ENCODE results near the gene GDF2.

- RRBS = no CpG with 5 or more reads among the region's 9 CpGs
These were observed 5.2 kb downstream of the ALOX5 start for GRCh38 chr10:45379150-45379758.

- RRBS = no CpG with 5 or more reads among the region's 4 CpGs
These were observed 74.7 kb downstream of the MARCHF8 start for GRCh38 chr10:45460445-45460831.

DNA sequence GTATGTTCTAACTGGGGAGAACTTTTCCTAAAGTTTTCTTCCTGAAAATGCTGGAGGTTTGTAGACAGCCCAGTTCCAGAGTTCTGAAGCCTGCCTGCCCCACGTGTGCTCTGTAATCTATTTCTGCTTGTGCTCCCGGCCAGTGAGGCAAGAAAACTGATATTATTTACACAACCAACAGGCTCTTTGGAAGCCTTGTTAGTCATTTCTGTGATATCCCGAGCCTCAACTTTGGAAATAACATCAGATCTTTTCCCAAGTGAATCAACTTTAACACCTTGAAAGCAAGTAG is 46.7 kb downstream of the ZFAND4 start:
- RRBS = no CpG with 5 or more reads among the region's 3 CpGs

- RRBS = no CpG with 5 or more reads among the region's 8 CpGs
These were observed 8.5 kb downstream of the NCOA4 start for GRCh38 chr10:46021878-46022394.

GRCh38 chr10:46052483-46052859 is 6.4 kb upstream of the MSMB start:
- RRBS = no CpG with 5 or more reads among the region's 4 CpGs

DNA sequence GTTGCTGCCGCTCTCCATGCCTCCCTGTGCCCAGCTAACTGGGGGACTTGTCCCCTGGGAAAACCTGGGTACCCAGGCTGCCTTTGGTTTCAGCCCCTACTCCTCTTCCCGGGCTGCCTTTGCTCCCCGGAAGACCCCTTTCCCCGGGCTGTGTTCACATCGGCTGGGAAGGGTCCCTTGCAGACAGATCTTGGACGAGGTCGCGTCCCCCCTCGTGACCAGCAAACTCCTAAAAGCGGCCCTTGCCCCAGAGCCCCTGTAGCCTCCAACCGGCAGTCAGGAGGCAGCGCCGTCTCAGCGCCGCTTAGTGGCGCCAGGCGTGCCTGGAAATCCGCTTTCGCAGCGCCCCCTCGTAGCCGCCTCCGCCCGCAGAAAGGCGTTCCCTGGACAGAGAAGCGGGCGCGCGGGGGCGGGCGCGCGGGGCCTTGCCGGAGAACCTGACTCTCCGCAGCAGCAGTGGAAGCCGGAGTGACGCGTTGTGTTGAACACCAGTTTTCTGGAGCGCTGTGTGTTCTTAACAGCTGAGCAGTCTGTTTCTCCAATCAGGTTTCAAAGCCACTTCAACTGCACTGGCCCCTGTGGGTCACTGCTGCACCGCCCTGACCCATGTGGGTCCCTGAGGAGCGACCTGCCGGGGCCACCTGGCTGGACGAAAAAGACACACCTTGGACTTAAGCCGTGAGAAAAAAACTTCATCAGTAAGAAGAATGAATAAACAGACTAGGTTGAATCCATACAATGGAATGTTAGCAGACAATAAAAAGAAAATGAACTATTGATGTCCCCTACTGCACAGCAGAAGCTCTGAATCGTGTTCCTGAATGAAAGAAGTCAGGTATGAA is 22.6 kb downstream of the ANXA8L1 start:
- RRBS = 5% methylated on average over 2 of the region's 45 CpGs

- RRBS = no CpG with 5 or more reads among the region's 5 CpGs
These were observed 92.8 kb upstream of the GDF10 start for GRCh38 chr10:47207215-47207630.

DNA sequence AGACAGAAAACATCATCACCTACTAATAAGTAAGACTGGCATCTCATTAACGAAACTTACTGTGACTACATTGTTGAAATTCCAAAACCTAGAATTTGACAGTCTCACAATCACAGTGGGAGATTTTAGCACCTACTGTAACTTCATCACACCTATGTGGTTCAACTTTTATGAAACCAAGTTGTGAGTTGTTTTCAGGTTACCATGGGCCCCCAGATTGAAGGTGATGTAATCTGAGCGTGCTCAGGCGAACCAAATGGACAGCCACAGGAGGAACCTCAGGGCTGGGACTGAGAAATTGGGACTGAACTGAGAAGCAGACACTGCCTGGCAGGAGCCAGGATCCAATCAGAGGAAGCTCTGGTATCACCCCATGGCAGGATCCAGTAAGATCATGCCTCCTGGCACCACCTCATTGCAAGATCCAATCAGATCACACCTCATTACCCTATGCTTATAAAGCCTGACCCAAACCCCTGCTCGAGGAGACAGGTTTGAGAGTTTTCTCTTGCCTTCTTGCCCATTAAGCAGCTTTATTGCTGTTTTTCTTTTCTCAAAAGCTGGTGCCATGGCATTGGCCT is 43.3 kb upstream of the GDF10 start:
- RRBS = no CpG with 5 or more reads among the region's 4 CpGs

- RRBS = no CpG with 5 or more reads among the region's 21 CpGs
These were observed at the start of gene GDF2 for GRCh38 chr10:47322245-47322784. Gene GDF2, plus strand, starts transcription at chr10:47322454.

DNA sequence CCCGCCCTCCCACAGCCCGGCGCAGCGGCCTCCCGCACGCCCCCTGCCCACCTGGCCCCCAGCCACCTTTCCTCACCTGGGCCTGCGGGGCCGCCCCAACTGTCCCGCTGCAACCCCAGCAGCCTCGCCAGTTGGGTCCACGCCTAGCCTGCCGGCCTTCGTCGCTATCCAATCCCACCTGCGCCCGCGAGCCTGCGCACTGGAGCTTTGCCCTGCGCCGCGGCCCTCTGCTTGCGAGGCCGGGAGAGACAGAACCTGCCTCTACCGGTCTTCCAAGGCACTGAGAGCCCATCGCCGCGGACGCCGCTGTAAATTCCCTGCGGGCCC is 134.2 kb downstream of the FRMPD2 start:
- RRBS = no CpG with 5 or more reads among the region's 30 CpGs

GRCh38 chr10:48287563-48288611 is 13.4 kb upstream of the FRMPD2 start:
- RRBS = no CpG with 5 or more reads among the region's 14 CpGs

DNA sequence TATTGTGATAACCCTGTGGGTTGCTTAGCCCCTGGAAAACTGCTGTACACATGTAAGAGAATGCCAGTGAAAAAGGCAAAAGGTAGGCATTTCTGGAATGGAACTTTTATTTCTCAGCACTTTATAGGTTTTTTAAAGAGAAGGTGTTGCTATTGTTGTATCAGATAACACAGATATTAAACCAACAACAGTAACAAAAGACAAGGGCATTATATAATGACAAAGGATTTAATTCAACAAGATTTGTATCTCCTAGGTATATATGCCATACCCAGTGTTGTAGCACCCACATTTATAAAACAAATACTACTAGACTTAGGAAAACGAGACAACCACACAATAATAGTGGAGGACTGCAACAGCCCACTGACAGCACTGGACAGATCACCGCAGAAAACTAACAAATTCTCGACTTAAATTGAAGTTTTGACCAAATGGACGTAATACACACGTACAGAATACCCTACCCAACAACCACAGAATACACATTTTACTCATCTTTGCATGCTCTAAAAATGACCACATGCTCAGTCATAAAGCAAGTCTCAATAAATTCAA is 30.3 kb downstream of the MAPK8 start:
- RRBS = no CpG with 5 or more reads among the region's 5 CpGs

DNA sequence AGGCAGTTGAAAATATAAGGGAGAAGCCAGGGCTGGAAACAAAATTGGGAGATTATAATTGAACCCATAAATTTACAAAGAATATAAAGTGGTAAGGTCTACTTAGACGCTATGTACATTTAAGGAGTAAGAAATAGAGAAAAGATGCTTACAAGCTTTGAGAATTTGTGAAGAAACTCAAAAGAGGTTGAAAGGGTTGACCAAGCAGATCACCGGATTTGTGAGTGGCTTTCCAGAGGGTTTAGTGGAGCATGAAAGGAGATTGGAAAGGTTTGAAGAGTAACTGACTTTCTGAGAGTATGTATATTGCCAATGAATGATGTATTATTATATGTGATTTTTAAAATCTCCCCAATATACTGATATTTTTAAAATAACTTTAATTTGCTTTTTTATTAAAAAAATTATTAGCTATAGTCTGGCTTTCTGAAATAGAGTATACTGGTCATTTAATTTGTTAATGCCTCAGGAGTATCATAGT is 64.4 kb downstream of the MAPK8 start:
- RRBS = no CpG with 5 or more reads among the region's 2 CpGs

DNA sequence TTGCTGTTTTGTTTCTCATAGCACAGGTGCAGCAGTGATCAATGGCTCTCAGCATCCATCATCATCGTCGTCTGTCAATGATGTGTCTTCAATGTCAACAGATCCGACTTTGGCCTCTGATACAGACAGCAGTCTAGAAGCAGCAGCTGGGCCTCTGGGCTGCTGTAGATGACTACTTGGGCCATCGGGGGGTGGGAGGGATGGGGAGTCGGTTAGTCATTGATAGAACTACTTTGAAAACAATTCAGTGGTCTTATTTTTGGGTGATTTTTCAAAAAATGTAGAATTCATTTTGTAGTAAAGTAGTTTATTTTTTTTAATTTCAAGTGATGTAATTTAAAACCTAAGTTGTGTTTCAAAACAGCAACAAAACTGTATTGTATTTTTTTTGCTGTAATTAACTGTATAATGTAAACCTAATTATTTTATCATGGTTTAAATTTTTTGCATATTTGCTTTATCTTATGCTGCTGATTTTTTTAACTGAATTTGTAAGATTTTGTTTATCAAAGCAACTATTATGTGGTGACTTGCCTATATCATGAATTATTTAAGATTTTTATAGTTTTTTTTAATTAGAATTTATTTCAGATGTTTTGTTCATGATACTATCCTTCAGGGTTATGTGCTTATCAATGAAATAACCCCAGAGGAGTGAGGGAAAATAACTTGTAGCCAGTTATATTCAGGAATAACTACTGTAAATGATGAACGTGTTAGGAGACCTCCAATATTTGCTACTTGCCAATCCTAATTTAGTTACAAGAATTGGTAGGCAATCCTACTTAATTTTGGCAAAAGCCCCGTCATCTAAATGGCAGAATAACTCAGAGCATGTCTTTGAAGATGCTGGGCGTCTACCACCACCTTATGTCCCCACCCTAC is 128.6 kb downstream of the MAPK8 start:
- RRBS = no CpG with 5 or more reads among the region's 8 CpGs

GRCh38 chr10:48470094-48470751 is 134.7 kb downstream of the ARHGAP22 start:
- RRBS = no CpG with 5 or more reads among the region's 5 CpGs

- RRBS = no CpG with 5 or more reads among the region's 2 CpGs
These were observed 1.6 kb downstream of the VSTM4 start for GRCh38 chr10:49113733-49114038.

- RRBS = 30% methylated on average over 10 of the region's 43 CpGs
These were observed 569 bp downstream of the VSTM4 start for GRCh38 chr10:49114554-49115352.

DNA sequence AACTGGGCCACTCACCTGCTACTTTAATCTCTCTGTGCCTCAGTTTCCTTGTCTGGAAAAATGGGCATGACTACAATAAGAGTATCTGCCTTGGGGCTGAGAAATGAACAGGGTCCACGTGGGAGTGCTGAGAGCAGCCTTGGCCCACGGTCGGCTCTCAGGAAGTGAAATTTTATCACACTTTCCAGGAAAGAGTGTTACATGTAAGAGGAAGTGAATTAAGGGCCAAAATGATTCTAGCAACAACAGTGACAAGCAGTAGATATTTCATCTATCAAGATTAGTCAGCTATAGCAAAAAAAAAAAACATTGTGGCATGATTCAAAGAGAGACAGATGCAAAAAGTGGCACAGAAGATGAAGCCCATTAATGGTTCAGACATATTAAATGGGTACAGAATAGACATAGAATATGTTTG is 4.5 kb downstream of the TMEM273 start:
- RRBS = no CpG with 5 or more reads among the region's 3 CpGs

DNA sequence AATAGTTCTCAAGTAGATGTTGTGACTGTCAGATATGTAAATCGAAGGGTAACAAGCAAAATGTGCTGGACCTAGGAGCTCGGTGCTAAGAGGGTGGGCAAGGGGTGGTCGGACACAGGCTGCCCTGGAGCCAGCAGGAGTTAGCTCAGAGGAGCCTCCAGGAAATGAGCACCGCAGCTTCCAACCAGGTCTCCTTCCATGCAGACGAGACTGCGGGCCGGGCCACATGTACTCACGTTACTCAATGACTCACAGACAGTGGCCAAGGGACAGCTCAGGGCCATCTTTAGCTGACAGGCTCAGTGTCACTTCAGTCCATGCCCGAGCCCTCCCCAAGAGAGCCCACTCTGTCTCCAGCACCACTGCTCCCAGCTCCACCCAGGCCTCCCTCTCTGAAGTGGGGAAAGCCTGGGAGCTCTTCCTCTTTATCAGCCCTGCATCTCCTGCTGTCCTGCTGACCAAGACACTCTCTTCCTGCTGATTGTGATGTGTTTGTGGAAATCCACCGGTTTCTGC is 37.2 kb upstream of the TMEM273 start:
- RRBS = no CpG with 5 or more reads among the region's 10 CpGs

DNA sequence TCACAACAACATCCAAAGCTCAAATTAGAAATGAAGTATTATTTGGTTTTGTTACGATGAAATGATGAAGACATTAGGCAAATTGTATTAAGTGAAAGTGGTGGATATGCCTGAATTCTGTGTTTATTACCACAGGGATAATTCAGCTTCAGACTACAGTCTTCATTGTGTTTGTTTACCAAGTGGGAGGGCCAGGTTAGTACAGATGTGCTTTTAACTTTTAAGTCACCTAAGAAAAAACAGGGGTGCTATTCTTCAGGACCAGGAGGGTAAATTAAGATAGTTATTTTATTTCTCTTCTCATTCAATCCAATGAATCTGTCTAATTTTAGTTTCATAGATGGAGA is 37.8 kb downstream of the C10orf71 start:
- RRBS = no CpG with 5 or more reads among the region's 1 CpG

Data from CMK (cell line).